Esophagus squamous epithelium (tissue), 4 donors: ENCODE data around the genes WNT6 and DES.

GRCh38 chr2:218385017-218385509 is 3.0 kb downstream of the SLC11A1 start:
- PRO-cap, result no peak
- RAMPAGE, long total RNA, 4 experiments, result no peak in any of the 4 experiments

GRCh38 chr2:218598402-218598968 is 9.2 kb upstream of the PLCD4 start:
- PRO-cap, result no peak
- RAMPAGE, long total RNA, 4 experiments, result no peak in any of the 4 experiments

- PRO-cap, result unidirectional peak, minus-strand start at chr2:218745341
- RAMPAGE, long total RNA, 4 experiments, result no peak in any of the 4 experiments
Measured at GRCh38 chr2:218744927-218745586, 34.4 kb downstream of the TTLL4 start.

DNA sequence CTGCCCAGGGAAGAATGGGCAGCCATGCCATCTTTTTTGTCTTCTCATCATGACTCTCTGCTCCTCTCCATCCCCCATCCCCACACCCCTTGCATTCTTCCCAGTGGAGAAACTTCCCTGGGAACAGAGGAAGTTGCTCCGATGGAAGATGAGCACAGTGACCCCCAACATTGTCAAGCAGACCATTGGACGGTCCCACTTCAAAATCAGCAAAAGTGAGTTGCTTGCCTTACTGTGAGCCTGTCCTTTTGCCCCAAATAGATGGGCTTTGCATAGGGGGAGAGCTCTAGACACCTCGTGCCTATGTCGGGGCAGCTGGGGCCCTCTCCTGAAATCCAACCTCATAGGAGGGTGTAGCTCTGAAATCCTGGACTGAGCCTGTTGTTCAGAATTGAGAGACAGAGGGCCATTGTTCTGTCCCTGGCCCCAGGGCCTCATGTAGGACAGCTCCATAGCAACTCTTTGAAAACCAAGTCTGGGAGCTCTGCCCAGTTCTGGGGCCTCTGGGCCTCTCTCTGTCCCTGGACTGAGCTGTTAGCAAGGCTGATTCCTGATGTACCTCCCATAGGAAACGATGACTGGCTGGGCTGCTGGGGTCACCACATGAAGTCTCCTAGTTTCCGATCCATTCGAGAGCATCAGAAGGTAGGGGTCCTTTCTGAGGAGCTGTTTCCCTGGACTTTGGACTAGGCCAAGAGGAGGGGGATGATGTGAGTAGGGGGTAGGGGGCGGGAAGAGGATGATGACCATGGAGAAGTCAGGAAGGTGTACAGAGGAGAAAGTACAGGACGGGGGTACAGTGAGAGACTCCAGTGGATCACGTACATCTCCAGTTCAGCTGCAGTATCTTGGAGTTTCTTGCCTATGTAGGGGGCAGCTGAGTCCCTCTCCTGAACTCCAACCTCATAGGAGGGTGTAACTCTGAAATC is 35.2 kb downstream of the TTLL4 start:
- PRO-cap, result bidirectional peak, plus-strand start at position 567 of the sequence, minus-strand start at position 528 of the sequence
- RAMPAGE, long total RNA, 4 experiments, result no peak in any of the 4 experiments

DNA sequence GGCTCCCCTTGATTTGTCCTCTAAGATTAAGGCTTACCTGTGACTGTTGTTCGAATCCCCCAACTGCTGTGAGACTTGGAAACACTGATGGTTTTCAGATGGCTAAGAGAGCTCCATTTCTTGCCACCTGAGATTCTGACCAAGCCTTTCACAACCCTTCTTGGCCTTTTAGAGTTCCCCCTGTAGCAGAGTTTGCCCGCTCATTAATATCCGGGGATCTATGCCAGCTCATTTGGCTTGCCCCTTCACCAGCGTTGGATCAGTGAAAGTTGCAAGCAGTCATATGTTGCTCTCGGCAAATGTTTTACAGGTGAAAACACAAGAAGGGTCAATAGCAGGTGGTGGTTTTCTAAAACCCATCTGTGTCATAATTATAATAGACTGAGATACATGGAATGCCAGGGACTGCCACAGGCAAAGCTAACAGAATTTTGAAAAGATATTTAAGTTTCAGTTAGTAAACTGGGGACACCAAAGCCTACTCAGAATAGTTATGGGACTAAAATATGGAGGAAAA is 24.0 kb upstream of the CYP27A1 start:
- PRO-cap, result no peak
- RAMPAGE, long total RNA, 4 experiments, result no peak in any of the 4 experiments

- PRO-cap, result no peak
- RAMPAGE, long total RNA, 4 experiments, result no peak in any of the 4 experiments
Measured at GRCh38 chr2:218820678-218821036, 38.7 kb downstream of the CYP27A1 start.

- PRO-cap, result bidirectional peak, plus-strand start at chr2:218859699, minus-strand start at chr2:218859716
- RAMPAGE, long total RNA, 4 experiments, result no peak in any of the 4 experiments
Measured at GRCh38 chr2:218859294-218860009, at the start of gene WNT6. TSS of gene WNT6 (plus strand) at chr2:218859805.

DNA sequence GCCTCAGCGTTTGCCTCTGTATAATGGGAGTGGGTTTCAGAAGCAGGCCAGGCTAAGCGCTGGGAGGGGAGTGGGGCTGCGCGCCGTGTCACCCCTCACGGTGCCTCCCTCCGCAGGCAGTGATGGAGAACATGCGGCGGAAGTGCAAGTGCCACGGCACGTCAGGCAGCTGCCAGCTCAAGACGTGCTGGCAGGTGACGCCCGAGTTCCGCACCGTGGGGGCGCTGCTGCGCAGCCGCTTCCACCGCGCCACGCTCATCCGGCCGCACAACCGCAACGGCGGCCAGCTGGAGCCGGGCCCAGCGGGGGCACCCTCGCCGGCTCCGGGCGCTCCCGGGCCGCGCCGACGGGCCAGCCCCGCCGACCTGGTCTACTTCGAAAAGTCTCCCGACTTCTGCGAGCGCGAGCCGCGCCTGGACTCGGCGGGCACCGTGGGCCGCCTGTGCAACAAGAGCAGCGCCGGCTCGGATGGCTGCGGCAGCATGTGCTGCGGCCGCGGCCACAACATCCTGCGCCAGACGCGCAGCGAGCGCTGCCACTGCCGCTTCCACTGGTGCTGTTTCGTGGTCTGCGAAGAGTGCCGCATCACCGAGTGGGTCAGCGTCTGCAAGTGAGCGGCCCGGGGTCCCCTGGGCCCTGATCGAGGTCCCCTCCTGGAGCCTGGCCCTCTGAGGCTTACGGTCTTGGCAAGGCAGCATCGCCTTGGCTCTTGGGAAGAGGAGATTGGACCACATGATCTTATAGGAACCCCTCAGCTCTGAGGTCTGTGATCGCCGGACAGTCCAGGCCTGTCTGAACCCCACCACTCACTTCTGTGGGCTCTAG is 12.2 kb downstream of the WNT10A start:
- PRO-cap, result bidirectional peak, plus-strand start at position 268 of the sequence, minus-strand start at position 121 of the sequence; unidirectional peak, plus-strand start at position 517 of the sequence
- RAMPAGE, long total RNA, 4 experiments, result no peak in any of the 4 experiments

DNA sequence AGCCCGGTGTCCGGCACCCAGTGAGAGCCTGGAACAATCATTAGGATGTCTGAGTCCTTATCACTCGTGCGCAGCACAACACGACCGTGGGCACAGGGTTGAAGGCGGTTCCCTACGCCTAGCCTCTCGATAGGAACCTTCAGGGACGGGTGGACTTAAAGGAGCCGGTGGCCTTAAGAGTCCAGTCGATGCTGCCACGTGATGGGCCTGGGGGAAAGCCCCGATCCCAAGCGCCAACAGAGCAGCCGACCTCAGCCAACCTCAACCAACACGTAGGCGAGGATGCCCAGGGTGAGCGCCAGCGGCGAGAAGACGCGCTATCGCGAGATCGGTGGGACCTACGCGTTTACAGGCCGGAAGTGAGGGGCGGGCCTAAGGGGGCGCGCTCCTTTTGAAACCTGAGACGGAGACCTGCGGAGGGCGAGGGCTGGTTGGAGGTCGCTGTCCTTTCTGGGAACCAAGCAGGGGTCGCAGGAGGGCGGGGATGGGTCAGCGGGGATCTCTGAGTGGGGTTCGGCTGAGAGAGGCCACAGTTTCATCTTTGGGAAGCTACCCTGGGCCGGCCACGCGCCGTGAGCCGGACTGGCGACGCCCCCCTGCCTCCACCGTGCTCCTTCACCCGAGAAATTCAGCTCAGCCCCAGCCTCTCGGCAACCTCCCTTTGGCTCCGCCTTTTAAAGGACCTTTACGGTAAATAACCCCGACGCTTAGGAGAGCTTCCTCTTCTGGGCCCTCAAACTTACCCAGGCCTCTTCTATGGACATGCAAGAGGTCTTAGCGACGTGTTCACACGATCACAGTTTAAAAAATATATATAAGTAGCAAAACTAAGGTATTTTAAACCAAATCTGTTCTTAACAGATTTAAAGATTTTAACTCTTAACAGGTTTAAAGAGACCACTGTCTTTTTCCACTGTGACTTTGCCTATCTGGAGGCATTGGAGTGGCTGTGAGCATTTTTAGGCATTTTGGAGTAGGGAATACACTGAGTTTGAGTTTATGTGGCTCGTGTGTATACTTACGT is 28.4 kb downstream of the WNT10A start:
- PRO-cap, result bidirectional peak, plus-strand start at position 401 of the sequence, minus-strand start at position 278 of the sequence
- RAMPAGE, long total RNA, 4 experiments, result no peak in any of the 4 experiments

DNA sequence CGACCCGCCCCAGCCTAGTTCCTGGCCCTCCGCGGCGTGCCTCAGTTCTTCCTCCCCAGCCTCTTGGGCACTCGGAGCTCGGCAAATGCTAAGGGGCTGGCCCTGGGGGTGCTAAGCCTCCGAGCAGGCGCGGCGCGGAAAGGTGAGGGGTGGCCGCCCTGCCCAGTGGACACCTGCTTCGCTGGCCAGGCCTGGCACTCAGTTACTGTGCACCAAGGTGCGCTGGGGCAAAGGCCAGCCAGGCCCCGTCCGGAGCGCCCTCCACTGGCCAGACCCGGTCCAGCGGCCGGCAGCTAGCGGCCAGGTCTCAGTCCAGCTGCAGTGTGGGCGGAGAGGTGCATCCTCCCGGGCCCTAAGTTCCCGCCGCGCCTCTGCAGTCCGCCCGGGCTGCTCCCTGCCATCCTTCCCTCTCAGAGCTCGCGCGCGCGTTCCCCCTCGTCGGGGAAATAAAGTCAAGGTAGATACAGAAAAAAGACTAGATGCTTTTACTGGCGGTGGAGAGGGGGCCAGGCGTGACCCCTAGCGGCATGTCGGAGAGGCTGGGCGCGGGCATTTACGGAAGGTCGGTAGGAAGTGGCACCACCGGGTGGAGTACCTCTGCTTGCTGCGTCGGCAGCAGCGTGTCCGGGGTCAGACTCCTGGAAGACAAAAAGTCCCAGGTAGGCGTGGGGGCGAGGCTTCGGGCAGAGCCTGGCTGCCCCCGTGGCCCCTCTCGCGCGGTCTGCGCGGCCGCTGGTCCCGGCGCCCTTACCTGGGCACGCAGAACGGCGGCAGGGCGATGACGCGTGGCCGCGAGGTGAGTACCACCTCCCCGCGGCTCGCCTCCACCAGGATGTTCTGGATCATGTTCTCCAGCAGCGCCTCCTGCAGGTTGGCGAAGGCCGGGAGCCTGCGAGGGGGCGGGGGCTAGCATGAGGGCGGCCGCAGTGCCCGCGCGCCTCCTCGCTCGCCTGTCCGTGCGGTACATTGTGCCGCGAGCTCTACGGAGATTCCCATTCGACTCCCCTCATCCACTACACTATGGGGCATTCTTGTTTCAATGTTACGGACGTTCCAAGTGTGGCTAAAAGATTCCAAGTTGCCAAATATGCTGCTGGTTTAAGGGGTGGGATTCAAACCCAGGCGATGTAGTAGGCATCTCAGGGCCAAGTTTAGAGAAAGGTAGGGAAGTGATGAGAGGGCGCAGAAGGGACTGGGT is 9.6 kb upstream of the CRYBA2 start:
- PRO-cap, result unidirectional peak, minus-strand start at position 204 of the sequence
- RAMPAGE, long total RNA, 4 experiments, result no peak in any of the 4 experiments

DNA sequence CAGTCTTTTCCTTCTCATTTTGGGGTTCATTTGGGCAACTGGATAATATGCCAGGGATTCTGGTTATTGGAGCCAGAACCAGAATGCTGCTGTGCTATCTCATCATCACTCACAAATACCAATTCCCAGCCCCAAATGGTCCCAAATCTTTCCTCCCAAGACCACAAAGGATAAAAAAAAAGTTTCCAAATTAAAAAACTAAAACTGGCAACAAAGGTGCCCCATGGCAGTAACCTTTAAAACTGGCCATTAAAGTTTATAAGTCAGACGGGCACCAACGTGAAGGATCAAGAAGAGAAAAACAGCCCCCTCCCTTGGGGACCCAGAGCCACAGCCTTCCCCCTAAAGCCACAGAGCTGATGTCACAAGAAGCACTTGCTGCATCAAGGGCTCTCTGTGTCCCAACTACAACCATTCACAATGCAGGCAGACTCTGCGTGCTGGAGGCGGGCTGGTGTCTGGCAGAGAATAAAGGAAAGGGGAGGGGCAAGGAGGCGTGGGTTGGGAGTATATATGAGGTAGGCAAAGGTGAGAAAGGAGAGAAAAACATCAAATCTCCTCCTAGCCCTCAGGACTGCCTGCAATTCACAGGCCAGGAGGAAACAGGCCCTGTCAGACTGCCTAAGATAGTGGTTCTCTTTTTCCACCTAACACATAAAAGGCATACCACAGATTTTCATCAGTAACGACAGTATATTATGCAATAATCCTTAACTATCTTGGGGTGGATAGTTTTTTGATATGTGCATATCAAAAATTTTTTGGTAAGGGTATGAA is 48.7 kb upstream of the IHH start:
- PRO-cap, result no peak
- RAMPAGE, long total RNA, 4 experiments, result no peak in any of the 4 experiments

- PRO-cap, result no peak
- RAMPAGE, long total RNA, 4 experiments, result no peak in any of the 4 experiments
Measured at GRCh38 chr2:219123303-219124346, 37.0 kb downstream of the NHEJ1 start.

- PRO-cap, result no peak
- RAMPAGE, long total RNA, 4 experiments, result no peak in any of the 4 experiments
Measured at GRCh38 chr2:219124347-219125023, 36.1 kb downstream of the NHEJ1 start.

- PRO-cap, result no peak
- RAMPAGE, long total RNA, 4 experiments, result no peak in any of the 4 experiments
Measured at GRCh38 chr2:219208119-219208715, 1.6 kb downstream of the ZFAND2B start.

DNA sequence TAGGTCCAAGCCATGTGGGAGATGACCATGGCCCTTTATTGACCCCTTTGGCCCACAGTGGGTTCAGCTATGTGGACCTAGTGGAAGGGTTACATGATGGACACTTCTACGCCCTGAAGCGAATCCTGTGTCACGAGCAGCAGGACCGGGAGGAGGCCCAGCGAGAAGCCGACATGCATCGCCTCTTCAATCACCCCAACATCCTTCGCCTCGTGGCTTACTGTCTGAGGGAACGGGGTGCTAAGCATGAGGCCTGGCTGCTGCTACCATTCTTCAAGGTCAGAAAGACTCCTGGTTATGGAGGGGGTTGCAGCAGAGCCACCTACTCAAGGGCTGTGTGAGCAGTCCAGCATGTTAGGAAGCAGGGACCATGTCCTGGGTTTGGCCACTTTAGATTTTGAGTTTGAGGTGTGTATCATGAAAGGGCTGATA is 1.3 kb downstream of the STK16 start:
- PRO-cap, result no peak
- RAMPAGE, long total RNA, 4 experiments, result no peak in any of the 4 experiments

- PRO-cap, result bidirectional peak, plus-strand start at chr2:219249280, minus-strand start at chr2:219249175; bidirectional peak, plus-strand start at chr2:219249496, minus-strand start at chr2:219249341; bidirectional peak, plus-strand start at chr2:219249960, minus-strand start at chr2:219249701
- RAMPAGE, long total RNA, 4 experiments, result no peak in any of the 4 experiments
Measured at GRCh38 chr2:219249064-219250141, 3.6 kb upstream of the TUBA4B start.

- PRO-cap, result no peak
- RAMPAGE, long total RNA, 4 experiments, result no peak in any of the 4 experiments
Measured at GRCh38 chr2:219266259-219266642, 12.5 kb upstream of the TUBA4A start.

DNA sequence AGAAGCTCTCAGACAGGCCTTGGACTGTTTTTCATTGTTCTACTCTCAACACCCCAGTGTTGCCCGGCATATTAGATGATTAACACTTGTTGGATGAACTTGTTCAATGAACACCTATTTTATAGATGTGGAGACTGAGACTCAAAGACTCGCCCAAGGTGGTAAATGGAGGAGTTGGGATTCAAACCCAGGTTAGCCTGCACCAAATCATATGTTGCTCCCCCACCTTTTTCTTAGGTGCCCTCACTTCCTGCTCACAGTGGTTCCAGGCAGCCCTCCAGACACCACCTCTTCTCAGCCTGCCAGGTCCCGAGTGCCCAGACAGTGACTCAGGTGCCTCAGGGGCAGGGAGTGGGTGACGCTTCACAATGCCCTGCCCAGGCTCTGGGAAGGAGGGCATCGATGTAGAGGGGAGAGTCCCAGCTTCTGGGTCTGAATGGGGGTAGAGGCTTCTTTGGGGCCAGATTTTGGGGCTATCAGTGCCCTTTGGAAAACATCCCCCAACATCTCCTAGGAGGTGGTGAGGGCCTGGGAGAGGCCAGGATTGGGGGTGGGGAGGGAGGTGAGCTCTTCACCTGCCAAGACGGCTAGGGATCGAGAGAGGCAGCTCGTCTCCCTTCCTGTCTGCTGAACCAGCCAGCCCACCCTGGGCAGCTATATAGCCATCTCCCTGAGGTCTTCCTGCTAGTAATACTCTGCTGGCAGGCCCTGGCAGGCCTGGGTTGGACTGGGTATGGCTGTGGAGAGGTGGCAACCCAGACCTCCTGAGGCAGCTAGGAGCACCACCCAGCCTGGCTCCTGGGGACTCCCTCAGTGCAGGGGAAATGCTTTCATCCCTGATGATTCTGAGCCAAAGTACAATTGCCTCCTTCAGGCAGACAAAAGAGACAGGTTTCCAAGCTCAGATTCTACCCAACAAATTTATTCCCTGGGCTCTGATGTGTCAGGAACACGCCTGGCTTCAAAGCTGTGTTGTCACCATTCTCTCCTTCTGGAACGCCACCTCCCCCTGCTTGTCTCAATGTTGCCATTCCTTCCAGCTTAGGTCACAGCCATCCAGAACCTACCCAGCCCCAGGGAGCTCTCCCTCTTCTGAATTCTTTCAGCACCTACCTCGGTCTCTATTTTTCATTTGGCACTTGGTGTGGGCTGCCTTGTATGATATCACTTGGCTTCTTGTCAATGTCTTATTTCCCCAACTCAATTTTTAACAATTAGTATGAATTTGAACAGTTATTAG is 5.0 kb upstream of the DNAJB2 start:
- PRO-cap, result bidirectional peak, plus-strand start at position 366 of the sequence, minus-strand start at position 315 of the sequence; unidirectional peak, minus-strand start at position 629 of the sequence; bidirectional peak, plus-strand start at position 1,030 of the sequence, minus-strand start at position 998 of the sequence
- RAMPAGE, long total RNA, 4 experiments, result no peak in any of the 4 experiments

- PRO-cap, result no peak
- RAMPAGE, long total RNA, 4 experiments, result no peak in any of the 4 experiments
Measured at GRCh38 chr2:219399707-219400291, 12.1 kb upstream of the DNPEP start.

GRCh38 chr2:219417997-219419145 is at the start of gene DES:
TSS of gene DES (plus strand) at chr2:219418377.
- PRO-cap, result bidirectional peak, plus-strand start at chr2:219418377, minus-strand start at chr2:219418175
- RAMPAGE, long total RNA, 4 experiments, result start-site peak on the plus strand in 2 of 4 experiments, at chr2:219418379-219419033 at its widest, 86 to 121 reads per replicate